ENCODE results near the genes GEMIN7, EXOC3L2, VASP, GIPR and FBXO46.

GRCh38 chr19:45078732-45079577 is at the start of gene GEMIN7:
Gene GEMIN7, plus strand, starts transcription at chr19:45079260.
- RRBS: 1% methylated on average over 30 of the region's 53 CpGs

DNA sequence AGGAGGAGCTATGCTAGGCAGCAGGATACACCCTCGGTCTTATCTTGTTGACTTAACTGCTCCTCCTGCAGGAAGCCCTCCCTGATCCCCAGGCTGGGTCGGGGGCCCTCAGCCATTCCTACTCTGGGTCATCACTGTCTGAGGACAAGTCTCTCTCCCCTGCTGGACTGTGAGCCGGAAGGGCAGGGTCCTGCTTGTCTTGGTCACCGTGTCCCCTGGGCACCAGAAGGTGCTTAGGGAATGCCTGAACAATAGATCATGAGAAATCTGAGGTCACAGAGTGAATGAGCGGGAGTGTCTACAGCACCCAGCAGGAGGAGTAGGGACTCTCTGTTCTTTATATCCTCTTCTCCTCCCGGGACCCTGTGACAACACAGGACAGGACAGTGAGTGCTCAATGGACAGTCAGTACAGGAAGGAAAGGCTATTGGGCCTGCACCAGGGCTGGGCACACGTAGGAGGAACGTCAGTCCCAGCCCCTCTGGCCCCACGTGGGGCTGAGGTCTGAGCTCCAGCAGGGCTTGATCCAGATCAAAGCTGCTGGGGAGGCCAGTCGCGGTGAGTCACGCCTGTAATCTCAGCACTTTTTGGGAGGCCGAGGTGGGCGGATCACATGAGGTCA is 6.5 kb downstream of the NKPD1 start:
- RRBS: no CpG with 5 or more reads among the region's 14 CpGs

DNA sequence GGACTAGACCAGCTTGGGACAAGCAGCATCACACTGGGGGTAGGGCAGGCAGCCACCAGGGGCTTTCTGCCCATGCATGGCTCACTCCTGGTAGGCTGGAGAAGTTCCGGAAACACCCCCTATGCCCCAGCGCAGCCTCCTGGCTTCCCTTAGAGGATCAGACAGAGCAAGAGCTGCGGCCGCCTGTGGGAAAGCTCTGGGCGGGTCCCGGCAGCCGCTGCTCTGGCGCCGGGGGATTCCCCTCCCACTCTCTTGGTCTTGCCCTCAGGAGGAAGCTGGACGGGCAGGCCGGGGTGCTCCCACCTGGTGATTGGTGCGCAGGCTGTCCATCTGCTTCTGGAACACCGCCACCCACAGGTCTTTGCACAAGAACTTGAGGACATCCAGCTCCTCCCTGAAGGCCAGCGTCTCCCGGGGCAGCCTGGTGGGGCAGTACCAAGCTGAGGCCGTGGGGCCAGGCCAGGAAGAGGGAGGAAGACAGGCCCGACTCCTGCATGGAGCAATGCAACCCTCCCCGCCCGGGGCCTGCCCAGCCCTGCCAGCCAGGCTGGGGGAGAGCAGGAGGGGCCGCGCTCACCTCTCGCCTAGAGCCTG is 3.9 kb upstream of the NKPD1 start:
- RRBS: 12% methylated on average over 11 of the region's 22 CpGs

GRCh38 chr19:45215444-45216224 is 29.6 kb downstream of the EXOC3L2 start:
- RRBS: no CpG with 5 or more reads among the region's 35 CpGs

DNA sequence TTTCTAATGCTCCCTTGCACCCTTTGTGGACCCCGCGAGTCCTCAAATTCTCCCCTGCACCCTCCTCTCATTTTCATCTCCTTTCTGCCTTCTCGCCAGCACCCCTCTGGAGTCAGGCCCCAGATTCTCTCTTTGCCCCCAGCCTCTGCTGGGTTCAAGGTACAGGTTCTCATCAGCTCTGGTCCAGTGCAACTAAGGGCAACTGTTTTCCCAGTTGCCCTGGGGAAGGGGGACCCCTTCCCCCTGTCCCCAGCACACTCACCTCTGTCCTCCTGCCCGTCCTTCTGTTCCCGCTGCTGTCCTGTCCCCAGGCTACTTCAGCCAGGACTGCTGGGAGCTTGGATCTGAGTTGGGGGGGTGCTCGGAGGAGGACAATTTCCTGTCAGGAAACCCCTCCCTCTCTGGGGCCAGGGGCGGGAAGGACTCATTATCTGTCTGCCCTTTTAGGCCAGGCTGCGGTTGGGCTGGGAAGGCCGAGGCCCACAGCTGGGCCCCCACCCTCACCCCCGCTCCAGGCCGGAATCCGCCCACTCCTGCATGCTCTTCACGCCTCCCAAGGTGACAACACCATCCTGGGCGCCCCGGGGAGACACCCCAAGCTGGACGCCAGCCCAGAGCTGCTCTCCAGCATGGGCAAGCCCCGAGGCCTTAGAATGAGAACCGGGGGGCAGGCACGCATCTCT is at the start of gene EXOC3L2:
EXOC3L2 (minus strand) TSS at position 329 of the 683 bp plus-strand sequence.
- RRBS: 43% methylated on average over 8 of the region's 19 CpGs

GRCh38 chr19:45264931-45265130 is 13.8 kb downstream of the MARK4 start:
- RRBS: 95% methylated on average over 2 of the region's 5 CpGs

GRCh38 chr19:45280312-45281313 is 29.5 kb downstream of the MARK4 start:
- RRBS: no CpG with 5 or more reads among the region's 29 CpGs

DNA sequence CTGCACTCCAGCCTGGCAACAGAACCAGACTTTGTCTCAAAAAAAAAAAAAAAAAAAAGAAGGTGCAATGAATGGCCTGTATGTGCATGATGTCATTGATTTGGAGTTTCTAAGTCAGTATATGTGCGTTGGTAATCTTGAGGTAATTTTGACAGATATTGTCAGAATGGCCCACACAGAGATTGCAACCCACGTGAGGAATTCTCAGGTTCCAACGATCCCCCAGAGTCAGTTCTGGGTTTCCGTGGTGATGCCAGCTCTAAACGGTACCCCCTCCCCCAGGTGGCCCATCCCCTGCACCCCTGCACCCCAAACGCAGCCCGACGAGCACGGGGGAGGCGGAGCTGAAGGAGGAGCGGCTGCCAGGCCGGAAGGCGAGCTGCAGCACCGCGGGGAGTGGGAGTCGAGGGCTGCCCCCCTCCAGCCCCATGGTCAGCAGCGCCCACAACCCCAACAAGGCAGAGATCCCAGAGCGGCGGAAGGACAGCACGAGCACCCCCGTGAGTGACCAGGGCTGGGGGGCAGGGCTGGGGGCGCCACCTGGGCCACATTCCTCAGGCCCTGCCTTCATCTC is 35.4 kb downstream of the CKM start:
- RRBS: no CpG with 5 or more reads among the region's 22 CpGs

DNA sequence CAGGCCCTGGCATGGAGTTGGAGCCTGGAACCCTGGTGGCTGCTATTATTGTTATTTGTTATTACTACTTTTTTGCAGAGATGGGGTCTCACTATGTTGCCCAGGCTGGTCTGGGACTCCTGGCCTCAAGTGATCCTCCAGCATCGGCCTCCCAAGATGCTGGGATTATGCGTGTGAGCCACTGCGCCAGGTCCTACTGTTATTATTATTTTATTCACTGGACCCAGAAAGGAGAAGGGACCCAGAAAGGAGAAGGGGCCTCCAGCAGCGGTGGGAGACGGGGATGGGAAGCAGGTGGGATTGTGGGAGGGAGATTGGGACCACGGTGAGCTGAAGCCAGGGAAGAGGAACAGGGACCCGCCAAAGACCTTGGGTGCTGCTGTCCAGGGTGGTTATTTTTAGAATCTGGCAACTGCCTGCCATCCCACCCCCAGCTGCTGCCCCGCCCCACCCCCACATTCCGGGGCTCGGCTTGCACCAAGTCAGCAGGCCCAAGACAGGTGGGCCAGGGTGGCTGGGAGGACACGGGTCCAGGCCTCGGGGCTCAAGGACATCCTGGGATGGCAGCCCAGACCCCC is 1.0 kb downstream of the CKM start:
- RRBS: no CpG with 5 or more reads among the region's 12 CpGs

GRCh38 chr19:45471029-45471584 is 3.3 kb downstream of the FOSB start:
- RRBS: no CpG with 5 or more reads among the region's 16 CpGs

DNA sequence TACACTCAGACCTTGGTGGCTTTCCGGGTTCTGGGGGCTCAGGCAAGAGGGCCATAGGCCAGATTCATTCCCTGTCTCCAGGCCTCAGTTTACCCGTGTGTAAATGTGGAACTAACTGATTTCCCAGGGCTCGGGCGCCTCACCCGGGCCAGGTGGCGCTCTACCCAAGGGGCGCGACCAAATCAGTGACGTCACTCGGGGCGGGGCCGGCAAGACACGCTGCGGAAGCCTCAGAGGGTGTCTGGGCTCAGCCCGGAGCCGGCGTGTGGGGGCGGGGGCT is 953 bp upstream of the VASP start:
- RRBS: 4% methylated on average over 12 of the region's 18 CpGs

GRCh38 chr19:45507092-45508103 is at the start of gene VASP:
Gene VASP, plus strand, starts transcription at chr19:45507479.
- RRBS: 2% methylated on average over 29 of the region's 71 CpGs

DNA sequence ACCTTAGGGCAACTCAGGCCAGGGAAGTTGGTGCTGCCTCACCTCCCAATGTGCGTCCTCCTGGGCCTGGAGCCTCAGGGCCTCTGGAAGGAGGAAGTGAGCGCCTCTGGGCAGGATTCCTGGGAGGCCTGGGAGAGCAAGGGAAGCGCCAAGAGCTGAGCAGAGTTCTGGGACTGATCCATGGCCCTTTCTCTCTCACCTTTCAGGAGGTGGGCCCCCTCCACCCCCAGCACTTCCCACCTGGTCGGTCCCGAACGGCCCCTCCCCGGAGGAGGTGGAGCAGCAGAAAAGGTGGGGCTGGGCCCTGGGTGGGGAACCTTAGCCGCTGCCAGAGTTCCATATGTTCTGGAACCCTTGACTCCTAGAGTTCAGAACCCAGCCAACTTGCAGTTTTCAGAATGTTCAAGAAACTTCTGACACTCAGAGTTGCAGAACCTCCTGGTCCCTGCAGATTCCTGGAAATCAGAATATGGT is 13.9 kb downstream of the VASP start:
- RRBS: no CpG with 5 or more reads among the region's 8 CpGs

- RRBS: no CpG with 5 or more reads among the region's 4 CpGs
Observed at GRCh38 chr19:45636867-45637510, 2.2 kb downstream of the EML2 start.

DNA sequence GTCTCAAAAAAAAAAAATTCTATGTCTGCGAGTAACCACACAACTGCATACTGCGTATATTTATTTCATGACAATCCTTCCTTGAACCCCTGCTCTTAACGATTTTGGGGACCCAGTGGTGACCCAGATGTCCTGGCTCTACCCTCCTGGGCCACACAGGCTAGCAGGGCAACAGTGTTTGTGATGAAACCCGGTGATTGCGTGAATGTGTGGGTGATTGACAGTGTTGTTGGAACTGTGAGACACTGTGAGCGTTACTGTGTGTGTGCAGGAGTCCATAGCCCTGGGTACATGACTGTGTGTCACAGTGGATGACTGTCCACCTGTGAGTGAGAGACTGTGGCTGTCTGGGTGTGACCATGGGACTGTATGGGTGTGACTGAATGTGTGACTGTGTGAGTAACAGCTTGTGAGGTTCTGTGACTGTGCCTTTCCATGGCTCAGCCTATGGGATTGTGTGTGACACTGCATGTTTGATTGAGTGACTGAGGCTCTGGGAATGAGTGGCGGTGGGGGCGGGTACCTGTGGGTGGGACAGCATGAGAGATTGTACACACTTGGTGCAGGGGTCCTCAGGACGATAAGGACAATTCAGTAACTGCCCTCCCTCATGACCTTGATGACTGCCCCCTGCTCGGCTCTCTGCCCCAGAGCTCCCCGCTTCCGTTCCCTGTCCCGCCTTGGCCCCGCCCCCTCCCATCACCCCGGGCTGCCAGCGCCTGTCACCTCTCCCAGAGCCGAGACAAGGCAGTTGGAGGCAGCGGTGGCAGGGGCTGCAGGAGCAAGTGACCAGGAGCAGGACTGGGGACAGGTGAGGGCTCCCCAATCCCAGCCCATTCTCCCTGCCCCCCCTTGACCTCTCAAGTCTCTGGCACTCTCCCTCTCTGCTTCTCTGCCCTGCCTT is at the start of gene GIPR:
GIPR (plus strand) TSS at position 734 of the 904 bp plus-strand sequence.
- RRBS: no CpG with 5 or more reads among the region's 18 CpGs

DNA sequence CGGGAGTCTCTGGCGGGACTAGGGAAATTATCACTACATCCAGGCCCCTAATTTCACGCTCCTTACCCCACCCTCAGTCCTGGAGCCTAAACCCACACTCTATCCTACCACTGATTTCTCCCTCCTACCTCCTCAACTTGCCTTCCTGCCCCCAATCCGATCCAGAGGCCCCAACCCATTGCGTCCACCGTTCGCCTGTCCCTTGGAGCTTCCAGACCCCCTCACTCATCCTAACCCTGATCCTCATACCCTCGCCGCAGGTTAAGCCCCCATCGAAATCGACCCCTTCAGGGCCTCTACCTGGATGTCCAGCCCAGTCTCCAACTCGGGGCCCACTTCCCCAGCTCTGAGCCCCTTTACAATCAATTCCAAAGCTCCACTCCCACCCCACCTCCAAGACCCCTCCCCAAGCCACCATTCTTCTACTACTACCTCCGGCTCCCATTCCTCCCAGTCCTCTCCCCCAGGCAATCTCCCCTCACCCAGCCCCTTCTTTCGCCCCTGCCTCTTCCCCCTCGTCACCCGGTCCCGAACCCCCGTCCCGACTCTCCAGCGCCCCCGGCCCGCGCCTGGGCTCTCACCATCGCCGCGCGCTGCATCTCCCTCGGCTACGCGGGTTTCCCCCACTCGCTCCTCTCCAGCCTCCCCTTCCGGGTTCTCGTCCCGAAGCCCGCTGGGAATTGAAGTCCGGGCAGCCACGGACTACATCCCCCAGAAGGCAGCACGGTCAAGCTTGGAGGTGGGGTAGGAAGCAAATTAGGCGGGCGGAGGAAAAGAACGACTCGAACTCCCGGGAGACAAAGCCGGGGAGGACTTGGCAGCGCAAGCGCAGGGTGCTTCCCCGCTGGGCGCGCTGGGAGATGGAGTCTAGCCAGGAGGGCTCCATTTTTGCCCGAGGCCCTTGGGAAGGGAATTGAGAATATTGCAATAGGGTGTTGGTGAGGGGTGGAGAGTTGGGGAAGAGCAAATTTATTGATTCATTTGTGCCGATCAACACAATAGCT is at the start of gene FBXO46:
FBXO46 (minus strand) TSS at position 629 of the 1,004 bp plus-strand sequence.
- RRBS: 1% methylated on average over 23 of the region's 51 CpGs

GRCh38 chr19:45766732-45767571 is 2.1 kb downstream of the SIX5 start:
- RRBS: 88% methylated on average over 4 of the region's 42 CpGs

DNA sequence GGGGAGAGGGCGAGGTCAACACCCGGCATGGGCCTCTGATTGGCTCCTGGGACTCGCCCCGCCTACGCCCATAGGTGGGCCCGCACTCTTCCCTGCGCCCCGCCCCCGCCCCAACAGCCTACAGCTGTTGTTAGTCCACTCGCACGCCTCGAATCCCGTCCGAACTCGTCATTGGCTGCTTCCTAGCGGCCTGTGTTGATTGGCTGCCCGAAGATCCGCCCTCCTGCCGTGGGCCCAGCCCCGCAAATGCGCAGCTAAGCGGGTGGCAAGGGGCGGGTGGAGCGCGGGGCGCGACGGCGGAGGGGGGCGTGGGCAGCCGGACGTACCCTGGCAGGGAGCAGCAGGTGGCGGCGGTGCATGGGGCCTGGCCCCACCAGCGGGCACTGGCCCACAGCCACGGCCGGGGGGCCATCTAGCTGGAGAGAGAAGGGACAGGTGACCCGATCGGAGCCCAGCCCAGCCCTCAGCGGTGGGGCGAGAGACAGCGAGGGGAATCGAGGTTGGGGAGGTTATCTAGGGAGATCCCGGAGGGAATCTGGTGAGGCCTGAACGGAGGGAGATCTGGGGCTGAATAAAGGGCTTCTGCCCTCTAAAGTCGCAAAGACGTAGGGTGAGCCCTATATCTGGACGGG is 1.7 kb upstream of the SIX5 start:
- RRBS: 15% methylated on average over 7 of the region's 48 CpGs

DNA sequence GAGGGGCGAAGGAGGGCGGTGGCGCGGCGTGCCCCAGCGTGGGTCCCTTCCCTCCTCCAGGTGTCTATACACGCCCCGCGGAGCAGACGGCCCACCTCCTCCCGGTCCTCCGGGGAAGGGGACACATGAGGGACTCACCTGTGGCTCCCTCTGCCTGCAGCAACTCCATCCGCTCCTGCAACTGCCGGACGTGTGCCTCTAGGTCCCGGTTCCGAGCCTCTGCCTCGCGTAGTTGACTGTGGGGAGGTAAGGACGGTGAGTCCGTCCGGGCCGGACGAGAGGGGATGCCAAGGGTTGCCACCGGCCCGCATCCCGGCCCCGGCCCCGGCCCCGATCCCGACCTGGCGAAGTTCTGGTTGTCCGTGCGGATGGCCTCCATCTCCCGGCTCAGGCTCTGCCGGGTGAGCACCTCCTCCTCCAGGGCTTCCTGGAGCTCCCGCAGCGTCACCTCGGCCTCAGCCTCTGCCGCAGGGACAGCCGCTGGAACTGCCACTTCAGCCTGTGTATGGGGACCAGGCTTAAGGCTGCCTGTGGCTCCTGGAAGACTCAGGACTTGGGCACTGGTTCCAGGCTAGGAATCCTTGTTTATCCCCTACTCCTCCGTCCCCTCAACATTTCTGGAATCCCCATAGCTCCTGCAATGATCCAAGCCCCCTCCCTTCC is 2.5 kb upstream of the SIX5 start:
- RRBS: 96% methylated on average over 17 of the region's 42 CpGs

- RRBS: no CpG with 5 or more reads among the region's 5 CpGs
Observed at GRCh38 chr19:45861869-45862242, 1.1 kb downstream of the SYMPK start.

All from GM19239 (cell line).